Measurements from ENCODE around the gene RGPD3.

DNA sequence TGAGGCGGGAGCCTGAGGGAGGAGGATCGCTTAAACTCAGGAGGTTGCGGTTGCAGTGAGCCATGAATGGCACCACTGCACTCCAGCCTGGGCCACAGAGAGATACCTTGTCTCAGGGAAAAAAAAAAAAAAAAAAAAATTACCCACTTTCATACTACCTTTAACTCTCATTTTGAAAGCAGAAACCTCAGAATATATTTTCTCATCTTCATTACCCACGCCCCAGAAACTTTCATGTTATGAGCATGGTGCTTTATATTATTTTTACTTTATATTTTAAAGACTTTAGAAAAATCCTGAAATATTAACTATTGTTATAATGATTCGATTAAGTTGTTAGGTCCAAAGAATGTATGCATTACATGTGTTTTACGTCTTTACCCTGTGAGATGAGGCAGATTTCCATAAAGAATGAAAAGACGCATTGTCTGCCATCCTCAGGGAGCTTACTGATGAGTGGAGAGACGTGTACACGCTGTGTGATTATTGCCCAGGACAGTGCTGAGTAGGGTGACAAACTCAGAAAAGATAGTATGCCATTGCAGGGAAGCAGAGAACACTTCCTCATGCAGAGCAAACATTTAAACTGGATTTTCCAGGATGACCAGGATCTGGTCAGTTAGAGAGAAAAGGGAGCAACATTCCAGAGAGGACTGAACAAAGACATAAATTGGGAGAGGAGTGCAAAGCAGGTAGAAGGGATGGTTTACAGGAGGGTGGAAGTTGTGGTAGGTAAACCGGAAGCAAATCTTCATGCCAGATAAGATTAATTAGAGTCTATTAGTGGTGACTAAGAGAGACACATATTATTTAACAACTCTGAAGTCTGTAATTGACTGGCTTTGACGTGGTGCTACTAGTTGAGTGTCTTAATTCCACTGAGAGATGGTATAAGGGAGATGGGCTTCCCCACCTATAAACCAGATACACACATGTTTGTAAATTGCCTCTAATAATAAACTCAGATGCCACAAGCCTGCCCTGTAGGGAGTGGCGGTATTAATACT is 2.2 kb downstream of the SLC9A2 start:
- PRO-cap = no peak

- PRO-cap = no peak
Observed at GRCh38 chr2:102634411-102635123, 15.2 kb downstream of the SLC9A2 start.

DNA sequence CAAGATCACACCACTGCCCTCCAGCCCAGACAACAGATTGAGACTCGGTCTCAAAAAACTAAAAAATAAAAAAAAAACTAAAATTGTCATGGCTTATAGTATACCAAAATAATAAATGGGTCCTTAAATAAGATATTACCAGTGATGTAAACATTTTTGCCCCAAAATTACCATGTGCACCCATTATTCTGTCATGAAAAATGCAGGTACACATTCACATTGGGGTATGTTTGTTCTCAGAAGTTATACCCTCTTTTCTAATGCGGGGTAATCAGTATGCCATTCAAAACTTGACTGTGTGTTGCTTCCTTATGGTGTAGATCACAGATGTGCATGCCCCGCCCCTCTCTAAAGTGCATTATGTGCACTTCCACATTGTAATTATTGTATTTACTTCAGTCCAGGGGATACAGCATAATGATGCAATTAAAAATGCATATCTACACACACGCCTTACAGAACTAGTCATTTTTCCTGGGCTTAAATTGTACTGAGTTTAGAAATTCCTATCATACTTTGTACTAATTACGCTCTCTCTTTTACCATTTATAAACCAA is 48.7 kb downstream of the SLC9A2 start:
- PRO-cap = no peak

DNA sequence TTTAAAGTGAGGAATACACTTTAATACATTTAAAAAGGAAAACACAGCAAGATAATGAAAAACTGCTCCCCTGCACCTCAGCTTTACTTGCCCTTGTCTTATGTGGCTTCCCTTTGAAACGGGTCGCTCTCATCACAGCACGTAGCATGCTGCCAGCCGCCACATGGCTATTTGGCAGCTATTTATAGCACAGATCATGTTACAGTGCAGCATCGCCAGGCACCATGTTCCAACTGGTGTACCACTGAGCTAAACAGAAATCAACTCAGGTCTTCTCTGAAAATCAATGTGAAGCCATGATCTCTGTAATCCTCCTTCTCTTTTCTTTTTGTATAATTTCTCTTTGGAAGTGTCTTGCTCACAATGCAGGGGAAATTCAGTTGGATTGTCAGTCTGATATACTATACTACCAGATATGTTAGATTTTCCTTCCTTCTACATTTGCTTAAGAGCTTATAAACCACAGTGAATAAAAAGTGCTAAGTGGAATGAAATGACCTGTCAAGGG is 65.2 kb downstream of the TMEM182 start:
- PRO-cap = no peak

GRCh38 chr2:103963371-103963585 is 890.6 kb upstream of the POU3F3 start:
- PRO-cap = no peak

GRCh38 chr2:104853120-104853988 is 561 bp upstream of the POU3F3 start:
- PRO-cap = no peak

- PRO-cap = no peak
Observed at GRCh38 chr2:104856264-104857302, 2.7 kb downstream of the POU3F3 start.

DNA sequence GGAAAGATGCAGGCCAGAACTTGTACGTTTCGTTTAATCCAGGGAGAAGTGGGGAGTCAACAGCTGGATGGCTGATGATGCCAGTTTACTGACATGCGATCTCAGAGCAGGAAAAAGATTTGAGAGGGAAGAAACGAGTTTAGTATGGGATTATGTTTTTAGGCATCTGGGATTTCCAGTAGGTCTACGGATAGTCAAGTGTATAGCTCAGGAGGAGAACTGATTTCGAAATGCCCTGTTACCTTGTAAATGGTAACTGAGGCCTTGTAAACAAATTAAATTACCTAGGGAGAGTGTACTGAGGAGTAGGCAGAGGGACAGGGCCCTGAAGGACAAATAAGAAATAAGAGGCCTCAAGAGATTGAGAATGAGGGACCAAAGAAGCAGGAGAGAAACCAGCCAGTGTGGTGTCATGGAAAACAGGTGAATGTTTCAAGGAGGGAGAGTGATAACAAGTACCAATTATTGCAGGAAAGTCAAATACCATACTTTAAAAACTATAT is 907 bp downstream of the MRPS9 start:
- PRO-cap = no peak

DNA sequence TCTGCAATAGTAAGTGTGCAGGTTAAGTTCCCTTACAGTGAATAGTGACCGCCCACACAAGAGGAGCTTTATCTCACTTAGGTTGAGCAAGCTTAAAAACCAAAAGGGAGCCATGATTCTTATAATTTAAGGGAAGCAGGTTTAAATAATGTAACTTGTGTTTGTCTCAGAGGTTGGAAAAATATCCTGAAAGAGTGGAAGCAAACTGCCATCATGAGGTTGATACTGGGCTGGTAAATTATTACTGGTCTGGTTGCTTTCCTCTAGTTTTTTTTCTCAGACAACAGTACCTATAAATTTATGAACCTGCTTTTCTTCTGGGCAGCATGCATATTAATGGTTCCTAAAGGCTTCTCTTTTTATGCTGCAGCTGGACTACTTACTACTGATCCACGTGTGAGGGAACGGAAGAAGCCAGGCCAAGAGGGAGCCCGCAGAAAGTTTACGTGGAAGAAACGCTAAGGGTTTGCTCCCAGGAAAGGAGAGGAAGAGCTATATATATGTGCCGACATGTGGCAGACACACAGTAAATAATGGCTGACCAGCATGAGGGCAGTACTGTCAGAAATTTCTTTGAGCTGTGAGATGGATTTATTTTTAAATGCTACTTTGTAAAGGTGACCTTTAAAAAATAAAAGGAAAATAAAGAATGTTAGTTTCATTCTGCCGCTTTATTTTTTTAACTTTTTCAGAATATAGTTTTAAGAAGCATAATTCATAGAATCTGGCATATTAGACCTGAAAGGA is 61.6 kb downstream of the MRPS9 start:
- PRO-cap = no peak

GRCh38 chr2:105356300-105357338 is 19.3 kb downstream of the C2orf49 start:
- PRO-cap = no peak

- PRO-cap = no peak
Observed at GRCh38 chr2:105377539-105377935, 21.3 kb downstream of the FHL2 start.

GRCh38 chr2:105383022-105383417 is 15.8 kb downstream of the FHL2 start:
- PRO-cap = no peak

GRCh38 chr2:105395714-105396088 is 3.1 kb downstream of the FHL2 start:
- PRO-cap = no peak

- PRO-cap = no peak
Observed at GRCh38 chr2:105582858-105583619, 161.7 kb upstream of the NCK2 start.

DNA sequence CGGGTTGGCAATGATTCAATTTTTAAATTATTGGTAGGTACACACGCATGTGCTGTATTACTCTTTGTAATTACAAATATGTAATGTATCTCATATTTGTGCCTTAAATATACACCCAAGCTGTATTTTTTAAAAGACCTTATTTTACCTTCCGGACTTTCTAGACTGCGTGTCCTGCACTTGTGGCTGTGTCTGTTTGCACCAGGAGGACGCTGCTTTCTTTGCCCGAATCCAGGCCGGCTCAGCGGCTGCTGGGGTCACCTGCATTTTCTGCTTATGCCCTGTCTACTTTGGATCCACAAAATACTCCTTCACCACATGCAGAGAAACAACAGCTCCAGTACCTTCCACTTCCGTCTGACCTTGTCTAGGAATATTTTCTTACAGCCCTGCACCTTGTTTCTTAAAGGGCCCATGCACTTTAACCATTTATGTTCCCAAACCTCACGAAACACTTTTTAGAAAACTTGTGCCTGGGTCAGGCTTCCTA is 129.5 kb upstream of the NCK2 start:
- PRO-cap = no peak

- PRO-cap = no peak
Observed at GRCh38 chr2:105738219-105738581, 6.5 kb upstream of the NCK2 start.

DNA sequence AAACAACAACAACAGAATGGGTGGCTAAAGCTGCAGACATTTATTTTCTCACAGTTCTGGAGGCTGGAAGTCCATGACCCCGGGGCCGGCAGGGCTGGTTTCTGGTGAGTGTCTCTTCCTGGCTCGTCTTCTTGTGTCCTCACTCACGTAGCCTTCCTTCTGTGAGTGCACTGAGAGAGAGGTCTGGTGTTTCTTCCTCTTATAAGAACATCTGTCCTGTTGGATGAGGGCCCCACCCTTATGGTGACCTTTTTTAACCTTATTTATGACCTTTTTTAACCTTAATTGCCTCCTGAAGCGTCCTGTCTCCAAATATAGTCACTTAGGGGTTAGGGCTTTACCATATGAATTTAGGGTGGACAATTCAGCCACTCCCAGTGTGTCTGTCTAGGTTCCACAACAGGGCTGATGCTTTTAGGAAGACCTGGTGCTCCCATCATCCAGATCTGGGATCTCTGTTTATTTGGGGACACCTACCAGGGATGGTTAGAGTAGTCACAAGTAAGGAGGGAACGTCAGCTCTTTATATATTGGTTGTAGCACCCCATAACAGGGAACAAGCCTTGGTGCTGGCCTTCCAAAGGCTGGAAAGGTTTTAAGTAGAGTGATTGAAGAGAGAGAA is 5.5 kb downstream of the NCK2 start:
- PRO-cap = no peak

GRCh38 chr2:105909184-105910006 is 156.1 kb upstream of the ECRG4 start:
- PRO-cap = no peak

GRCh38 chr2:106468162-106468540 is at the start of gene RGPD3:
RGPD3 (minus strand) TSS chr2:106468413.
- PRO-cap = no peak

DNA sequence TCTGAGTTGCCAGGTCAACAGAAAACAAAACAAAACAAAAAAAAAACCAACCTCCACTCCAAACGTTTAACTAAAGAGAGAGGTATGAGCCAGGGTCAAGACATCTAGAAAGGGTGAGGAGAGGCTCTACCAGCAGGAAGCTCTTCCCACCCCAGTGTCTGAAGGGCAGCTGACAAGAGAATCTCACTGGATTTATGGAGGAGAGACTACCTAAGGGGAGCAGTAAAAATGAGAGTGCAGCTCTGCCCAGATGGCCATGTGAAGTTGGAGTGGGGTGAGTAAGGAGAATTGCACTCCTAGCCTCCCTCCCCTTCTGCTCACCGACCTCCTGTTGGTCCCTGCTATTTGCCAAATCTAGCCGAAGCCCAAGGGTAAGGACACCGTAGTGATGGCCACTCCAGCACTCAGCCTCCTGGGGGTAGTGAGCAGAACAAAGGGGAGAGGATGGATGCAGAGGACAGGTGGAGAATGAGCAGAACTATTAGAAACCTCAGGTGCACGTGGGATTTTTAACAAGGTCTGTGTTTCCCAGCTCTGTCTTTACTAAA is 184.2 kb downstream of the ST6GAL2 start:
- PRO-cap = no peak